K562 (cell line): ENCODE measurements around a stretch of chr9.

GRCh38 chr9:89759491-89760115, 154.8 kb downstream of the GADD45G start:
- RAMPAGE, long total RNA: no peak
- RRBS: no CpG with 5 or more reads among the region's 13 CpGs
PRO-cap:
- standard: no peak
- CoPRO, capped RNA only, 2 experiments: no peak in any of the 2 experiments
- CoPRO, capped and uncapped RNA, 2 experiments: no peak in any of the 2 experiments
- CoPRO, uncapped RNA only, 2 experiments: no peak in any of the 2 experiments
CAGE:
- cytosol, long polyA plus RNA: no peak
- long polyA plus RNA: no peak
- nucleolus, long total RNA: no peak
- nucleus, long polyA plus RNA: no peak

DNA sequence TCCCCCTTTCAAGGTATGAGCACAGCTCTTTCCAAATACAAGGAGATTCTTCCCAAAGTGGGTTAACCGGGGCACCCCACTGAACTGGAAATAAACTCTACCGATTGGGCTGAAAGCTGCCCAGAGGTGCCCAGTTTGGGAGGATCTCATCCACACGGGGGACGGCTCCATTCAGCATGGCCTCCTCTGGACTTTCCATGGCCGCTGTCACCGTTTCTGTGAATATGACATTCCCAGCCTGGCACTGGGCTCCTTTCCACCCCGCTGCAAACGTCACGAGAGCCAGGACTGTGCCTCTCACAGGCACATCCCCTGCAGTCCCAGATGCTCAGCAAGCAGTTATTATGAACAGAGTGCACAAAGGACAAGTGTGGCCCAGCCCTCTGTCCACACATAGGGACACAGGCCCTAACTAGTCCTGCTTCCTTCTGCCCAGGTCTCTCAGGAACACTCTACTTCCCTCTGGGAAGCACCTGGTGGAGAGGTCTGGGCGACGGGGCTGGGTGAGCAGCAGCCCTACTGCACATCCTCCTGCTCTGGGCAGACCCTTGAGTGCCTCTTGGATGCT, 269.5 kb downstream of the GADD45G start:
- RAMPAGE, long total RNA: no peak
- RRBS: no CpG with 5 or more reads among the region's 11 CpGs
PRO-cap:
- standard: no peak
- CoPRO, capped RNA only, 2 experiments: no peak in any of the 2 experiments
- CoPRO, capped and uncapped RNA, 2 experiments: no peak in any of the 2 experiments
- CoPRO, uncapped RNA only, 2 experiments: no peak in any of the 2 experiments
CAGE:
- cytosol, long polyA plus RNA: no peak
- long polyA plus RNA: no peak
- nucleolus, long total RNA: no peak
- nucleus, long polyA plus RNA: no peak

GRCh38 chr9:89996147-89996587, 391.4 kb downstream of the GADD45G start:
- RAMPAGE, long total RNA: no peak
- RRBS: no CpG with 5 or more reads among the region's 5 CpGs
PRO-cap:
- standard: no peak
- CoPRO, capped RNA only, 2 experiments: no peak in any of the 2 experiments
- CoPRO, capped and uncapped RNA, 2 experiments: no peak in any of the 2 experiments
- CoPRO, uncapped RNA only, 2 experiments: no peak in any of the 2 experiments
CAGE:
- cytosol, long polyA plus RNA: no peak
- long polyA plus RNA: no peak
- nucleolus, long total RNA: no peak
- nucleus, long polyA plus RNA: no peak

DNA sequence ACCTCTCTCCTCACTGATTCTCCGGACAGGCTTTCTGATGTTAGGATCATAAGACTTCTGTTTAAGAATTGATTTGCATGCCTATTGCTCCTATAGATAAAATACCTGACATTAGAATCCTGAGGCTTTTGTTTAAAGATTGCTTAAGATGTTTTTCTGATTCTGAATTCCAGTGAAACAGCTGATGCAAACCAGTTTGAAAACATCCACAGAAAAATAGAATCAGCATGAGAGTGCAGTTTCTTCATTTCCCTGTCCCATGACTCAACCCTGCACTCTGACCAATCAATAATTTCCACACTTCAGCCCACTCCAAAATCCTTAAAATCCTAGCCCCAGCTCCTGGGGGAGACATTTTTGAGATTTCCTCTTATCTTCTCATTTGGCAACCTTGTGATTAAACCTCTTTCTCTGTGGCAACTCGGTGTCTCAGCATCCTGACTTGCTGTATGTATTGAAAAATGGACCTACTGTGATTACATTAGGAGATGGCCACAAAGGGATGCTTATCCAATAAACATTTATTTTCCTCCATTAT, 310.4 kb downstream of the DIRAS2 start:
- RAMPAGE, long total RNA: no peak
- RRBS: no CpG with 5 or more reads among the region's 2 CpGs
PRO-cap:
- standard: no peak
- CoPRO, capped RNA only, 2 experiments: no peak in any of the 2 experiments
- CoPRO, capped and uncapped RNA, 2 experiments: no peak in any of the 2 experiments
- CoPRO, uncapped RNA only, 2 experiments: no peak in any of the 2 experiments
CAGE:
- cytosol, long polyA plus RNA: no peak
- long polyA plus RNA: no peak
- nucleolus, long total RNA: no peak
- nucleus, long polyA plus RNA: no peak

DNA sequence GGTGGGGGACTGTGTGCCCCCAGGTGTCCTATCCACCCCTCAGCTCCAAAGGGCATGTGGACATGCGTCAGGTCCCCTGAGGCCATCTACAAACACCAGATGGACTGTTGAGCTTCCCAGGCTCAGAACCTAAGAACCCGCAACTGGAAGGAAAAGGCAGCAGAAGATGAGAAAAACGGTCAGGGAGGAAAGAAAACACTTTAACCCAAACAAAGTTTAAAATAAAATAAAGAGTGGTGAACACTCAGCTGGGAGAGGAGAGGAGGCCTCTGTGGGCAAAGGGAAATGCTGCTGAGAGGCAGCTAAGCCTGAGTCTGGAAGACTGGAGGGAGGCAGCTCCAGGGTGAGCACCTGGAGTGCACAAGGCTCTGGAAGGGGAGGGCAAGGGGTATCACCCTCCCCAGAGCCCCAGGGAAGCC, 260.7 kb downstream of the AUH start:
- RAMPAGE, long total RNA: no peak
- RRBS: no CpG with 5 or more reads among the region's 3 CpGs
PRO-cap:
- standard: no peak
- CoPRO, capped RNA only, 2 experiments: no peak in any of the 2 experiments
- CoPRO, capped and uncapped RNA, 2 experiments: no peak in any of the 2 experiments
- CoPRO, uncapped RNA only, 2 experiments: no peak in any of the 2 experiments
CAGE:
- cytosol, long polyA plus RNA: no peak
- long polyA plus RNA: no peak
- nucleolus, long total RNA: no peak
- nucleus, long polyA plus RNA: no peak

- RAMPAGE, long total RNA: no peak
- RRBS: no CpG with 5 or more reads among the region's 15 CpGs
PRO-cap:
- standard: no peak
- CoPRO, capped RNA only, 2 experiments: no peak in any of the 2 experiments
- CoPRO, capped and uncapped RNA, 2 experiments: no peak in any of the 2 experiments
- CoPRO, uncapped RNA only, 2 experiments: no peak in any of the 2 experiments
CAGE:
- cytosol, long polyA plus RNA: no peak
- long polyA plus RNA: no peak
- nucleolus, long total RNA: no peak
- nucleus, long polyA plus RNA: no peak
Observed at GRCh38 chr9:91163632-91164221, 198.0 kb downstream of the AUH start.

DNA sequence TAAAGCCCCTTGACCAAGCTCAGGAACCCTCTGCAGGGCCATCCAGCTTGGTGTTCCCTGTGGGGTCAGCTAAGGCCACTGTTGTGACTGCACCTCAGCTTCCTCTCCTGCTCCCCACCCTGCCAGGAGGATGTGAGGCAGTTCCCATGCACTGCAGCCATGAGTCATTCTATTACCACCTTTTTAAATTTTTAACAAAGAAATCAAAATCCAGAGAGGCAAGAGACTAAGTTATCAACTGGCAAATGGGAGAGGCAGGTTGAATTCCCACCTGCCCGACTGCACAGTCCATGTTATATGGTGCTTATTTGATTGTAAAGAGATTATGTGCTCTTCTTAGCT, 174.8 kb downstream of the AUH start:
- RAMPAGE, long total RNA: no peak
- RRBS: no CpG with 5 or more reads among the region's 1 CpG
PRO-cap:
- standard: no peak
- CoPRO, capped RNA only, 2 experiments: no peak in any of the 2 experiments
- CoPRO, capped and uncapped RNA, 2 experiments: no peak in any of the 2 experiments
- CoPRO, uncapped RNA only, 2 experiments: no peak in any of the 2 experiments
CAGE:
- cytosol, long polyA plus RNA: no peak
- long polyA plus RNA: no peak
- nucleolus, long total RNA: no peak
- nucleus, long polyA plus RNA: no peak

DNA sequence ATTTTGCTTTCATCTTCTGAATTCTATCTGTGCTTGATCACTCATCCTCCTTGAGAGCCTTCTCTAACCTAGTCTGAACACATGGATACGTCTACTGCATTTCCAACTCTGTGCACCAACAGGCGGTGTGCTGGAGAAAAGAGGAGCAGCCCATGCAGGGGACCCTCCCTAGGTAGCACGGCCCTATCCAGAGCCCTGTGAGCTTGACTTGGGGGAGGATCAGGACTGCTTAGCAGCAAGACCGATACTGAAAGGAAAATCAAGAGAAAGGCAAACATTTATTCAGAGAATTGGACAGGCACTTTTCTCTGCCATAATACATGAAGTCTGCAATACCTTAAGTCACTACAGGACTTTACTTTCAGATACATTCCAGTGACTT, 149.7 kb downstream of the AUH start:
- RAMPAGE, long total RNA: no peak
- RRBS: no CpG with 5 or more reads among the region's 4 CpGs
PRO-cap:
- standard: no peak
- CoPRO, capped RNA only, 2 experiments: no peak in any of the 2 experiments
- CoPRO, capped and uncapped RNA, 2 experiments: no peak in any of the 2 experiments
- CoPRO, uncapped RNA only, 2 experiments: no peak in any of the 2 experiments
CAGE:
- cytosol, long polyA plus RNA: no peak
- long polyA plus RNA: no peak
- nucleolus, long total RNA: no peak
- nucleus, long polyA plus RNA: no peak

- RAMPAGE, long total RNA: no peak
- RRBS: no CpG with 5 or more reads among the region's 4 CpGs
PRO-cap:
- standard: no peak
- CoPRO, capped RNA only, 2 experiments: no peak in any of the 2 experiments
- CoPRO, capped and uncapped RNA, 2 experiments: no peak in any of the 2 experiments
- CoPRO, uncapped RNA only, 2 experiments: no peak in any of the 2 experiments
CAGE:
- cytosol, long polyA plus RNA: no peak
- long polyA plus RNA: no peak
- nucleolus, long total RNA: no peak
- nucleus, long polyA plus RNA: no peak
Observed at GRCh38 chr9:91285802-91286052, 76.0 kb downstream of the AUH start.

DNA sequence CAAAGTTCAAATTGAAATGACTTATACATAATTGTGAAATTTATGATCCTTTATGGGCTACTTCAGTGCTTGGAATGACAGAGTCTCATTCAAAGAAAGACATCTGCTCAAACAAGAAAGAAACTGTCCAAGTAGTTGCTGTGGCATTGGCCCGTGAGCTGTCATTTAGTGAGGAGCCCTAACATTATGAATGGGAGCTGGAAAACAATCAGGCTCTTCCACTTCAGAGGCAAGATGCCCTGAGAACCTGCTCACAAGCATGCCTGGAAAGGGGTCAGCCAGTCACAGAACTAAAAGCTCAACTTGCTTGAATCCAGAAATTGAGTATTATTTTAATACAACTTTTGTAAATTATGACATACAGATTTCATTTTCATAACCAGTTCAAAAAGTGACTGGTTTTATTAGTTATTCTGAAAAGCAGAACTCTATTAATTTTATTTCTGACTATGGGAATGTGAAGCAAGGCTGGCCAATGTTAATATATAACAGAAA, 63.3 kb downstream of the AUH start:
- RAMPAGE, long total RNA: no peak
- RRBS: no CpG with 5 or more reads among the region's 1 CpG
PRO-cap:
- standard: no peak
- CoPRO, capped RNA only, 2 experiments: no peak in any of the 2 experiments
- CoPRO, capped and uncapped RNA, 2 experiments: no peak in any of the 2 experiments
- CoPRO, uncapped RNA only, 2 experiments: no peak in any of the 2 experiments
CAGE:
- cytosol, long polyA plus RNA: no peak
- long polyA plus RNA: no peak
- nucleolus, long total RNA: no peak
- nucleus, long polyA plus RNA: no peak

DNA sequence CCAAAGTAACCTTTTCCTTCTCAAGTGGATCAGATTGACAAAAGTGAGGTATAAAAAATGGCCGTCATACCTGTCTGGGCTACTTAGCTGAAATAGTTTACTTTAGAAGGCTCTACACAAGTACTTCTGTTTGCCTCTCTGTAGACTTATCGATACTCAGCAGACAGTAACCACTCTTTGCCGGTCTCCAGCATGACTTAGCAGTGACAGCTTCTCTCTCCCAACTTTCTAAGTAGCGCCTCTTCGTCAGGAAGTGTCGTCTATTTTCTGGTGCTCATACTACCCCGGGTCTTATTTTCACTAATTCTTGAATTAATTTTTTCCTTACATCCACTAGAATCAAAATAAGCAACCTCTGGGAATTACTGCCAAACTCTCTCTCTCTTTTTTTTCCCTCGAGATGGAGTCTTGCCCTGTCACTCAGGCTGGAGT, 19.7 kb downstream of the NFIL3 start:
- RAMPAGE, long total RNA: no peak
- RRBS: no CpG with 5 or more reads among the region's 8 CpGs
PRO-cap:
- standard: bidirectional peak, plus-strand start at position 173 of the sequence, minus-strand start at position 93 of the sequence
- CoPRO, capped RNA only, 2 experiments: peak in 1 of 2 experiments; most common plus-strand start position 173 of the sequence (in 1); most common minus-strand start position 151 of the sequence (in 1)
- CoPRO, capped and uncapped RNA, 2 experiments: no peak in any of the 2 experiments
- CoPRO, uncapped RNA only, 2 experiments: no peak in any of the 2 experiments
CAGE:
- cytosol, long polyA plus RNA: no peak
- long polyA plus RNA: no peak
- nucleolus, long total RNA: no peak
- nucleus, long polyA plus RNA: no peak

DNA sequence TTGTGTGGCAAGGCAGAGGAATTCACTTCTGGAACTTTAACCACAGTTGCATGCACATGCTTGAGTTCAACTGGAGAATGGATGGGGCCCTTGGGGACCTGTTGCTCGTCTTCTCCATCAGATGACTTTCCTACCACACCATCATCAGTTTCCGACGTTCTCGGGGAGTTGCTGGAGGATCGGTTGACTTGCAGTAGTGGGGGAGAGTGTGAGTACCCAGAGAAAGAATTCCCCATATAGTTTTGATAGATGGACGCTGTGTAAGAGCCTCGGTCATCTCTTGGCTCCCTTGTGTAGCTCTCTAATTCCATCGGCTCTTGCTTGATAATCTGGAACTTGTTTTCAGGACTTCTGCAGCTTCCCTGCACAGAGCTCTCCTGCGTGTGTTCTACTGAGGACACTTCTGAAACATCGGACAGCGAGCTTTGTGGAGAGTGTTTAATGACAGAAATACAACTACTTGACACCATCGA, 13.8 kb downstream of the NFIL3 start:
- RAMPAGE, long total RNA: no peak
- RRBS: no CpG with 5 or more reads among the region's 12 CpGs
PRO-cap:
- standard: no peak
- CoPRO, capped RNA only, 2 experiments: no peak in any of the 2 experiments
- CoPRO, capped and uncapped RNA, 2 experiments: no peak in any of the 2 experiments
- CoPRO, uncapped RNA only, 2 experiments: no peak in any of the 2 experiments
CAGE:
- cytosol, long polyA plus RNA: no peak
- long polyA plus RNA: no peak
- nucleolus, long total RNA: no peak
- nucleus, long polyA plus RNA: no peak

GRCh38 chr9:91427681-91428307, 4.2 kb upstream of the NFIL3 start:
- RAMPAGE, long total RNA: no peak
- RRBS: no CpG with 5 or more reads among the region's 3 CpGs
PRO-cap:
- standard: no peak
- CoPRO, capped RNA only, 2 experiments: no peak in any of the 2 experiments
- CoPRO, capped and uncapped RNA, 2 experiments: no peak in any of the 2 experiments
- CoPRO, uncapped RNA only, 2 experiments: no peak in any of the 2 experiments
CAGE:
- cytosol, long polyA plus RNA: no peak
- long polyA plus RNA: no peak
- nucleolus, long total RNA: no peak
- nucleus, long polyA plus RNA: no peak

GRCh38 chr9:91482829-91483723, 59.4 kb upstream of the NFIL3 start:
- RAMPAGE, long total RNA: no peak
- RRBS: no CpG with 5 or more reads among the region's 9 CpGs
PRO-cap:
- standard: no peak
- CoPRO, capped RNA only, 2 experiments: no peak in any of the 2 experiments
- CoPRO, capped and uncapped RNA, 2 experiments: no peak in any of the 2 experiments
- CoPRO, uncapped RNA only, 2 experiments: no peak in any of the 2 experiments
CAGE:
- cytosol, long polyA plus RNA: no peak
- long polyA plus RNA: no peak
- nucleolus, long total RNA: no peak
- nucleus, long polyA plus RNA: no peak

DNA sequence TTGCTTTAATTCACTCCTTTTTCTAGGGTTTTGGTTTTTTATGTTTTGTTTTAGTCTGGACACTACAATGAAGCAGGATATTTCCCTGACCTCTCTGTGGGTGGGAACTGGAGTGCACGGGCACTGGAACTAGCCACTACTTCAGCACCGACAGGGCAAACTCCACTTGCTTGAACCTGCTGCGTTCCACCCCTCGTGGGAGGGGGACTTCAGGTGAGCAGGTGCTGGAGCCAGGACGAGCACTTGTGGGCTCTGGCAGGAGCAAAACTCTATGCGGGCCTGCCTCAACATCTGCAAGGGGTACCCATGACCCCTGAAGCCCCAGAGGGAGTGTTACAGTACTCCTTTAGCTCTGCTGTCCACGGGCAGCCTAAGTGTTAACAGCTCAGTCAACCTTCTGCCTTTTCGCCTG, 144.0 kb upstream of the NFIL3 start:
- RAMPAGE, long total RNA: no peak
- RRBS: no CpG with 5 or more reads among the region's 8 CpGs
PRO-cap:
- standard: no peak
- CoPRO, capped RNA only, 2 experiments: no peak in any of the 2 experiments
- CoPRO, capped and uncapped RNA, 2 experiments: no peak in any of the 2 experiments
- CoPRO, uncapped RNA only, 2 experiments: no peak in any of the 2 experiments
CAGE:
- cytosol, long polyA plus RNA: no peak
- long polyA plus RNA: no peak
- nucleolus, long total RNA: no peak
- nucleus, long polyA plus RNA: no peak

DNA sequence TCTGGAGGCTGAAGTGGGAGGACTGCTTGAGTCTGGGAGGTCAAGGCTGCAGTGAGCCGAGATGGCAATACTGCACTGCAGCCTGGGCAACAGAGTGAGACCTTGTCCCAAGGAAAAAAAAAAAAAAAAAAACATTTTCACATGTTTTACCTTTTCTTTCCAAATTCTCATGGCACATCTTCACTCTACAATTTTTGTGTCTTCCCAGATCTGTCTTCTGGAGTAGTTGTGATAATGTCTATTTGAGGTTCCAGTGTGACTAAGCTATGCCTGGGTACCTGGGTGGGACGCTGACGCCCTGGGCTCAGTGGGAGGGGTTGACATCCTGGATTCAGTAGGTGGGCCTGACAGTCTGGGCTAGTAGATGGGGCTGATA, 153.7 kb downstream of the ROR2 start:
- RAMPAGE, long total RNA: no peak
- RRBS: no CpG with 5 or more reads among the region's 3 CpGs
PRO-cap:
- standard: no peak
- CoPRO, capped RNA only, 2 experiments: no peak in any of the 2 experiments
- CoPRO, capped and uncapped RNA, 2 experiments: no peak in any of the 2 experiments
- CoPRO, uncapped RNA only, 2 experiments: no peak in any of the 2 experiments
CAGE:
- cytosol, long polyA plus RNA: no peak
- long polyA plus RNA: no peak
- nucleolus, long total RNA: no peak
- nucleus, long polyA plus RNA: no peak

- RAMPAGE, long total RNA: no peak
- RRBS: no CpG with 5 or more reads among the region's 11 CpGs
PRO-cap:
- standard: no peak
- CoPRO, capped RNA only, 2 experiments: no peak in any of the 2 experiments
- CoPRO, capped and uncapped RNA, 2 experiments: no peak in any of the 2 experiments
- CoPRO, uncapped RNA only, 2 experiments: no peak in any of the 2 experiments
CAGE:
- cytosol, long polyA plus RNA: no peak
- long polyA plus RNA: no peak
- nucleolus, long total RNA: no peak
- nucleus, long polyA plus RNA: no peak
Observed at GRCh38 chr9:91800466-91800787, 149.6 kb downstream of the ROR2 start.

GRCh38 chr9:91839499-91840216, 110.4 kb downstream of the ROR2 start:
- RAMPAGE, long total RNA: no peak
- RRBS: 81% methylated on average over 1 of the region's 14 CpGs
PRO-cap:
- standard: no peak
- CoPRO, capped RNA only, 2 experiments: no peak in any of the 2 experiments
- CoPRO, capped and uncapped RNA, 2 experiments: no peak in any of the 2 experiments
- CoPRO, uncapped RNA only, 2 experiments: no peak in any of the 2 experiments
CAGE:
- cytosol, long polyA plus RNA: no peak
- long polyA plus RNA: no peak
- nucleolus, long total RNA: no peak
- nucleus, long polyA plus RNA: no peak

DNA sequence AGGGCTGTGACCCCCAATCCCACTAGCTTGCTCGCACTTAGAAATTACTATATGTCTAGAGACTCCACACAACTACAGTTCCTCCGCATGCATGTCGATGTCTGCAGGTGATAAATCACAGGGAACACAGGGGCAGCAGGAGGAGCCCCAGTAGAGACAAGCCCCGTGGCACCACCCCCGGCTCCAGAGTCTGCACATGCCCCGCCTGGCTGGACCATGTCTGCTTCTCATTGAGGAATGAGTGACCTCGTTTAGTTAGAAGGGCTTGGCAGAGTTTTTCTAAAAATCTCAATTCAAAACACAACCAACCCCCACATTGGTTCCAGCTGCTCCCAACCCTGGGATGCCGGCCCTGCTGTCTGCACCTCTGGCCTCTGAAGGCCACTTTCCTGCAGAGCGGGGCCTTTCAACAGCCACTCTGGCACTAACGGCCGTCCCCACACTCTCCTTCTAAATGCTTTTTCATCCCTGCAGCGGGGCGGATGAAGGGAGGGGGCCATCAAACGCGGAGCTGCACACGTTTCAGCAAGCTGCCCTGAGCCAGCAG, 106.4 kb downstream of the ROR2 start:
- RAMPAGE, long total RNA: no peak
- RRBS: no CpG with 5 or more reads among the region's 16 CpGs
PRO-cap:
- standard: no peak
- CoPRO, capped RNA only, 2 experiments: no peak in any of the 2 experiments
- CoPRO, capped and uncapped RNA, 2 experiments: no peak in any of the 2 experiments
- CoPRO, uncapped RNA only, 2 experiments: no peak in any of the 2 experiments
CAGE:
- cytosol, long polyA plus RNA: no peak
- long polyA plus RNA: no peak
- nucleolus, long total RNA: no peak
- nucleus, long polyA plus RNA: no peak

GRCh38 chr9:91945384-91945632, 4.7 kb downstream of the ROR2 start:
- RAMPAGE, long total RNA: no peak
- RRBS: no CpG with 5 or more reads among the region's 3 CpGs
PRO-cap:
- standard: bidirectional peak, plus-strand start at chr9:91945506, minus-strand start at chr9:91945469
- CoPRO, capped RNA only, 2 experiments: no peak in any of the 2 experiments
- CoPRO, capped and uncapped RNA, 2 experiments: no peak in any of the 2 experiments
- CoPRO, uncapped RNA only, 2 experiments: no peak in any of the 2 experiments
CAGE:
- cytosol, long polyA plus RNA: no peak
- long polyA plus RNA: no peak
- nucleolus, long total RNA: no peak
- nucleus, long polyA plus RNA: no peak